Breast (tissue), 4 donors: Measurements from ENCODE around the gene NPIPA2.

DNA sequence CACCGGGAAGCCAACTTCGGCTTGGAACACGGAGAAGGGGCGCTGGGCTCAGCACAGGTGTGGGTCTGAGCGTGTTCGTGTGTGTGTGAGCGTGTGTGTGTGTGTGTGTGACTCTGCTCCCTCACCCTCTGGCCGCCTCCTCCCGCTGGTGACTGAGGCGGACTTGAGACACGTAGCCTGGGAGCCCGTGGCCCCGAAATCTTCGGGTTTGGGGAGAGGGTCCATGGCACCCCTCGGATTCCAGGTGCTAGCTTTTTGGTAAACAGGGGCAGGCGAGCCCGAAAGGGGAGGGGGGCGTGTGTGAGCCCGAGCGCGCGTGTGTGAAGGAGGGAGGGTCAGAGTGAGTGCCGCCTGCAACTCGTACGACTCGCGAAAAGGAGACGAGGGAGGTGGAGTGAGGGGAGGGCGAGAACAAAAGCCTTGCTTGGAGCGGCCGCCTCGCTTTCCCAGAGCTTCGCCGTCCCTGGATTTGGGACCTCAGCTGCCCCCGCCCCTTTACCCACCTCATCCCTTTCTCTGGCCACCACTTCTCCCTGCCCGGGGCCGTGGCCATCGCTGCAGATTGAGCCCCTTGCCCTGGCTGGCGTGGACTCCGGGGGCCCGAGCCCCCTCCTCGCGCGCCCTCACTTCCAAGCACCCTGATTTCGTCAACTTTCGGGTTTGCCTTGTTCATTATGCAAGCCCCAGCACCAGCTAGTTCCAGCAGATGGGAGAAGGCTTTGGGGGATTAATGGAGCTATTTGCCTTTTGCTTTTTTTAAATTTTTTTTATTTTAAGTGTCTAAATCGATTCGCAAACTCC lies 1.6 kb downstream of the SHISA9 start:
- PRO-cap, 3 experiments: no peak in any of the 3 experiments
- RRBS: 2% methylated on average over 5 of the region's 48 CpGs

- PRO-cap, 3 experiments: no peak in any of the 3 experiments
- RRBS: no CpG with 5 or more reads among the region's 7 CpGs
Observed at GRCh38 chr16:14187686-14188338, 116.7 kb downstream of the MRTFB start.

GRCh38 chr16:14246591-14247604 lies 175.8 kb downstream of the MRTFB start:
- PRO-cap, 3 experiments: no peak in any of the 3 experiments
- RRBS: no CpG with 5 or more reads among the region's 22 CpGs

GRCh38 chr16:14303463-14304408 lies 232.6 kb downstream of the MRTFB start:
- PRO-cap, 3 experiments: no peak in any of the 3 experiments
- RRBS: 33% methylated on average over 10 of the region's 38 CpGs

DNA sequence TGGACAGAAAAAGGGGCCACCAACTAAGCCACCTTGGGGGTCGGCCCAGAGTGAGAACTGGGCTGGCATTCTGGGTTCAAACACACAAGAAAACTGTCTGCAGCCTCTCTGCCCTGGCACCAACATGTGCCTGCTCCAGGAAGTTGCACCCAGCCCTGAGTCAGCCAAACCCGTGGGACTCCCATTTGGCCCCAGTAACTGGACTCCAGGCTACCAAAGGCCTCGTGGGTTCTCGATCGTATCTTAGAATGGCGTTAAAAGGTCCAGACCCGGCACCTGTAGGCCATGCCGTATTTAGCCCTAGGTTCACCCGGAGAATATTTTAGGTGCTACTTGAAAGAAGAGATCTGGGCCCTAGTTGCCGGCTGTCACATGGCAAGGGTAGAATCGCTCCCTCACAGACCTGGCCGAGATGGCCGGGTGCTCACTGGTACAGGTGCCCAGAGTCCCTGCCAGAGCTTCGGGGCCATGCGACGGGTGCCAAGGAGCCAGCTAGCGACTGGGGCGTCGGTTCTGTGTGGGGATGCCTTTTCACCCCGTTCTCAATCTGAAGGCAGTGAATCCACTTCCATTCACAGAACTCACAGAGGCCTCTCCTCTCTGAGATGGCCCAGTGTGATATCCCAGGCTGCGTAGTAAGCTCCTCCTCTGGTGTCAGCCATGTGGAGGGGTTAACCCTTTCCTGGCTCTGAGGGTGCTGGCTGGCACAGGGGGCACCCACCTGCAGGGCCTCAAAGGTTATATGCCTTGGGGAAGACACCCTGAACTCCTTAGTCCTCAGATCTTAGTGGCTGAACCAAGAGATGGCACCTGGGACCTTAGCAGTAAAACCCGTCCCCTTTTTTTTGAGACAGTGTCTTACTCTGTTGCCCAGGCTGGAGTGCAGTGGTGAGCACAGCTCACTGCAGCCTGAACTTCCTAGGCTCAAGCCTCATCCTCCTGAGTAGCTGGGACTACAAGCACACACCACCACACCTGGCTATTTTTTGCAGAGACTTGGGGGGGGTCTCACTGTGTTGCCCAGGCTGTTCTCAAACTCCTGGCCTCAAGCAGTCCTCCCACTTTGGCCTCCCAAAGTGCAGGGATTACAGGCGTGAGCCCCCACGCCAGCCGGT lies 236.9 kb downstream of the MRTFB start:
- PRO-cap, 3 experiments: peak in 2 of 3 experiments; most common minus-strand start position 132 of the sequence (in 2)
- RRBS: 40% methylated on average over 6 of the region's 25 CpGs

GRCh38 chr16:14399113-14399893 lies 230.8 kb downstream of the PARN start:
- PRO-cap, 3 experiments: no peak in any of the 3 experiments
- RRBS: no CpG with 5 or more reads among the region's 13 CpGs

DNA sequence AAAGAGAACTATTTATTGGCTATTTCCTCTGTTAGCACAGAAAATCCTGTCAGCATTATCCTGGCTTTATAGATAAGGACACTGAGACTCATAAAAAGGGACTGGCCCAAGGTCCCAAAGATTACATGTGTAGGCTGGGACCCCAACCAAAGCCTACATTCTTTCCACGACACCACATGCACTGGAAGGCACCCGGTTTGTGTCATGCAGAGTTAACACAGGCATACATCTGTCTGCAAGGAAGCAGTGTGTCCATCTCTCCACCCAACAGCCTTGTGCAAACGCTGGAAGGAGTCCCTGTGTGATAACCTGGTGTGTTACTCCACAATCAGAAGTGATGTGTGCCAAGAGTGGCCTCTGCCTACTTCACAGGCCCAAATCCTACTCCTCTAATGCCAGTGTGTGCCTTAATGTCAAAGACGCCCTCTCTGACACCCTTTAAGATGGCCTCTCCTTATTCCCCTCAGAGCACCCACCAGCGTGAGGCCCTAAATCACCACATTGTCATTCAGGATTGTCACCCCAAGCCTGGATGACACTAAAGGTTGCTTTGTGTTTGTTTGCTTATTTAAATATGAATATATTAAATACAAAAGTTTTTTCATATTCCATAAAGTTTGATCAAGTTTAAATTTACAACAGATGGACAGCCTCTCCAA lies 139.7 kb downstream of the PARN start:
- PRO-cap, 3 experiments: no peak in any of the 3 experiments
- RRBS: no CpG with 5 or more reads among the region's 5 CpGs

GRCh38 chr16:14633162-14633646 lies 453 bp downstream of the BFAR start:
- PRO-cap, 3 experiments: peak in 3 of 3 experiments; most common minus-strand start chr16:14633288 (in 3)
- RRBS: no CpG with 5 or more reads among the region's 33 CpGs

DNA sequence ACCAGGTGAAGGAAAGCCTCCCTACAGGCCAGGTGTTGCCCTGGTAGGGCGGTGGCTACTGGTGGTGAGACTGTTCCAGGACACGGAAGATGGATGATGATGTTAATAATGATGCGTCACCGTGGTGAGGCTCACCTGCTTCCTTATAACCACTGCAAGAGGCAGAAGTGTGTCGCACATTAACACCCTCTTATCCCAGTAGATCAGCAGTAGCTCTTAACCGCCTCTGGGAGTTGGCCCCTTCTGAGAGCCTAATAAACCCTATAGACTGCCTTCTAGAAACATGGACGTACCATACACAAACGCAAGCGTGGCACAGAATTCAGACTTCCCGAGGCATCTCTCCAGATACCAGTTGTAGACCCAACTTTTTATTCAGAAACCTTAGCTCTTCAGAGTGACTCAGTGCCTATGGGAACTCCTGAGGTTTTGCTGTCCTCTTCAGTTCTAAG lies 7.8 kb downstream of the BFAR start:
- PRO-cap, 3 experiments: no peak in any of the 3 experiments
- RRBS: no CpG with 5 or more reads among the region's 10 CpGs

- PRO-cap, 3 experiments: no peak in any of the 3 experiments
- RRBS: no CpG with 5 or more reads among the region's 6 CpGs
Observed at GRCh38 chr16:14668598-14669105, 25.5 kb downstream of the PLA2G10 start.

- PRO-cap, 3 experiments: no peak in any of the 3 experiments
- RRBS: no CpG with 5 or more reads among the region's 29 CpGs
Observed at GRCh38 chr16:14742283-14742587, at the start of gene NPIPA2. NPIPA2 (plus strand) TSS chr16:14742533.

- PRO-cap, 3 experiments: no peak in any of the 3 experiments
- RRBS: no CpG with 5 or more reads among the region's 11 CpGs
Observed at GRCh38 chr16:15031503-15032043, 24.3 kb downstream of the NTAN1 start.

DNA sequence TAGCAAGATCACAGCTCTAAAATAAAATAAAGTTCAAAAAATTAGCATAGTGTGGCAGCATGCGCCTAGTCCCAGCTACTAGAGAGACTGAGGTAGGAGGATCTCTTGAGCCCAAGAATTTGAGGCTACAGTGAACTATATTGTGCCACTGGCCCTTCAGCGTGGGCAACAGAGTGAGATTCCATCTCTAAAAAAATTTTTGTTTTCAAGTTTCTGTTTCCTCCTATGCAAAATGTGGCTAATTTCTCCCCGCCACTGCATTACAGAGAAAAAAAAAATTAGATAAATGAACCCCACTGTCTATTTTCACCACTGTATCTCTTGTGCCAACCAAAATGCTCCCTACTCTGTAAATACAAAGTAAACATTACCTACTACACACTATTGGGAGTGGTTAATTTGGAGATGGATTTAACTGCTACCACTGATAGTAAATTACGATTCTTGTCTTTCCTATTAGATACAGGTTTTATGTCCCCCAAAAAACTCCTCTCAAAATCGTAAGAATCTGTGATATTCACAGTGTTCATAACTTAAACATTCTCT lies 2.0 kb downstream of the MARF1 start:
- PRO-cap, 3 experiments: no peak in any of the 3 experiments
- RRBS: no CpG with 5 or more reads among the region's 5 CpGs

DNA sequence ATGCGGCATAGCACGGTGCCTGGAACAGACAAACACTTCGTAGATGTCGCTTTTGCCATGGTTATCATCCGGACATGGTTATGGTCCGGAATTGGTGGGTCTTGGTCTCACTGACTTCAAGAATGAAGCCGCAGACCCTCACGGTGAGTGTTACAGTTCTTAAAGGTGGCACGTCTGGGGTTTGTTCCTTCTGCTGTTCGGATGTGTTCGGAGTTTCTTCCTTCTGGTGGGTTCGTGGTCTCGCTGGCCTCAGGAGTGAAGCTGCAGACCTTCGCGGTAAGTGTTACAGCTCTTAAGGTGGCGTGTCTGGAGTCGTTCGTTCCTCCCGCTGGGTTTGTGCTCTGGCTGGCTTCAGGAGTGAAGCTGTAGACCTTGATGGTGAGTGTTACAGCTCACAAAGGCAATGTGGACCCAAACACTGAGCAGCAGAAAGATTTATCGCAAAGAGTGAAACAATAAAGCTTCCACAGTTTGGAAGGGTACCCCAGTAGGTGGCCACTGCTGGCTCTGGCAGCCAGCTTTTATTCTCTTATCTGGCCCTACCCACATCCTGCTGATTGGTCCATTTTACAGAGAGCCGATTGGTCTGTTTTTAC lies 119.5 kb downstream of the ABCC6 start:
- PRO-cap, 3 experiments: no peak in any of the 3 experiments
- RRBS: 93% methylated on average over 3 of the region's 21 CpGs

DNA sequence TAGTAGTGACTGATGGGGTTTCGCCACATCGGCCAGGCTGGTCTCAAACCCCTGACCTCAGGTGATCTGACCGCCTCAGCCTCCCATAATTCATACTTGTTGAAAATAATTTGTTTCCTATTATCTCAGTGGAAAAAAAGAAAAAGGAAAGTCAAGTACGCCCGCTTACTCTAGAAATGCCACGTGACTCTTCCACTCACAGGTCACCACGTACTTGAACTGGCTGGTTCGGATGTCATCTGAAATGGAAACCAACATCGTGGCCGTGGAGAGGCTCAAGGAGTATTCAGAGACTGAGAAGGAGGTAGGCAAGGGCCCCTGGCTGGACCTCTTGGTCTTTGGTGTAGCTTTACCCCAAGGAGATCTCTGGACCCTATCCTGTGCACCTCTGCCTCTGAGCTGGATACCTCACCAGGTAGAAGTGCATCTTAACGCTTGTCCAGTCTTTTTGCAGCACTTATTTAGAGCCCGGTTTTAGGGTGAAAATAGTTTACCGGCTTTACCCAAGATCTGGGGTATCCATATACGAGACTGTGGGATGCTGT lies 97.6 kb downstream of the ABCC6 start:
- PRO-cap, 3 experiments: no peak in any of the 3 experiments
- RRBS: no CpG with 5 or more reads among the region's 14 CpGs

GRCh38 chr16:16972623-16972995 lies 498.2 kb downstream of the XYLT1 start:
- PRO-cap, 3 experiments: no peak in any of the 3 experiments
- RRBS: no CpG with 5 or more reads among the region's 5 CpGs

DNA sequence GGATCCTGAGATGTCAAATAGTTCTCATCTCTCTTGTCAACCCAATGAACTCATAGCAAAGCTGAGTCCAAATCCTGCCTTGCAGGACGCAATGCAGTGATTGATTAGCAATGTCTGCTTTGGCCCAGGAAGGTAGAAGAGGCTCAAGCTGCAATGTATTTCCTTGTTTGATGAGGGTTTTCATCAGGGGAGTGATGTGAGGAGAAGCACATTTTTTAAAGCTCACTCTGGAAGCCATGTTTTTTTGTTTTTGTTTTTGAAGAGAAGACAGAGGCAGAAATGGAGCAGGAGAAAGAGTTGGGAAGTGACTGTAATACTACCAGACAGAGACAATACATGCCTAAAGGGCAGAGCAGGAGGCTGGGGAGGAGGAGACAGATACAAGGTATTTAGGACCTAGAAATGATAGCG lies 243.3 kb downstream of the XYLT1 start:
- PRO-cap, 3 experiments: no peak in any of the 3 experiments
- RRBS: no CpG with 5 or more reads among the region's 2 CpGs

DNA sequence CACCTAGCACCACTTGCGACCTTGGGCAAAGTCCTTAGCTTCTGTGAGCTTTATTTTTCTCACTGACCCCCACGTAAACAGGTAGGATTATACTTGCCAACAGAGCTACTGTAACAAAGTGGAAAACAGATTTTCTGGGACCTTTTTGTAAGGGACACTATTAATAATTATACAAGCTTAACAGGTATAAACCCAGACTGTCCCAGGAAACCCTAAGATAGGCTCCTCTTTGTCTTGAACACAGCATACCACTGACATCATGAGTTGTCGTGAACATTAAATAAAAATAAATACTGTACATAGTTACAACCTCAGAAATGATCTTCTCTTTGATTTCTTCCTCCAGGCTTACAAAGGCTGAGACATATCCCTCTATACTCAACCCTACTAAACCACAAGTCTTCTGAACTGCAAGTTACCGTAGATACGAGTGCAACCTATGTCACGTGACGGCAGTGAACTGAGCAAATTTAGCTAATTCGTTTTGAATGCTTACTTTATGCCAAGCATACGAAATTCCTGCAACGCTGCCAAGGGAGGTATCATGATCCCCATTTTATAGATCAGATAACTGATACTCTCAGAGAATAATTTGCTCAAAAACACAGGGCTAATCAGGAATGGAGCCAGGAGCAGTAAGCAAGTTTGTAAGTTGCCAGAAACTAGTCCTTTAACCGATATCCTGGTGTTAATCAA lies 106.5 kb downstream of the XYLT1 start:
- PRO-cap, 3 experiments: no peak in any of the 3 experiments
- RRBS: no CpG with 5 or more reads among the region's 11 CpGs

DNA sequence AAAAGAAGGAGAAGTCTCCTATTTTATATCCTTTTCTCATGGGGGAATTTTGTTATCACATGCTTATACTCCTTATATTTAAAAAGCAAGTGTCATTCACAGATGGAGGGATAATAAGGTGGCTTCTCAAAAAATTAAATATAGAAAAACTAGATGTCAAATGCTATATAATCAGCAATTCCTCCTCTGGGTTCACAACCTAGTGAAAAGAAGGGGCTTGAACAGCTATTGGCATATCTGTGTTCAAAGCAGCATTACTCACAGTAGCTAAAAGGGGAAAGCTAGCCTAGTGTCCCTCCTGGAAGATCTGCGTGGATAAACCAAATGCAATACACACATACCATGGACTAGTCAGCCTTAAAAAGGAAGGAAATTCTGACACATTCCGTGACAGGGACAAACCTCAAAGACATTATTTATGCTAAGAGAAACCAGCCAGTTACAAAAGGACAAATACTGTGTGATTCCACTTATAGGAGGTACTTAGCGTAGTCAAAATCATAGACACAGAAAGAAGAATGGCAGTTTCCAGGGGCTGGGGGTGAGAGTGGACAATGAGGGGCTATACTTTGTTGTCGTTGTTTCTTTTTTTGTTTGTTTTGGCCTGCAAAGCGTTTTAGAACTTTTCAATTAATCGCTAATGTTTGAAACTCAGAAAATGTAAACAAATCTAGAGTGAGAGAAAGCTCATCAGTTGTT lies 90.2 kb downstream of the XYLT1 start:
- PRO-cap, 3 experiments: no peak in any of the 3 experiments
- RRBS: no CpG with 5 or more reads among the region's 6 CpGs

- PRO-cap, 3 experiments: no peak in any of the 3 experiments
- RRBS: no CpG with 5 or more reads among the region's 9 CpGs
Observed at GRCh38 chr16:17382954-17383497, 87.7 kb downstream of the XYLT1 start.